Colic lymph node (tissue), 1 donor: ENCODE measurements around the gene TIGAR.

DNA sequence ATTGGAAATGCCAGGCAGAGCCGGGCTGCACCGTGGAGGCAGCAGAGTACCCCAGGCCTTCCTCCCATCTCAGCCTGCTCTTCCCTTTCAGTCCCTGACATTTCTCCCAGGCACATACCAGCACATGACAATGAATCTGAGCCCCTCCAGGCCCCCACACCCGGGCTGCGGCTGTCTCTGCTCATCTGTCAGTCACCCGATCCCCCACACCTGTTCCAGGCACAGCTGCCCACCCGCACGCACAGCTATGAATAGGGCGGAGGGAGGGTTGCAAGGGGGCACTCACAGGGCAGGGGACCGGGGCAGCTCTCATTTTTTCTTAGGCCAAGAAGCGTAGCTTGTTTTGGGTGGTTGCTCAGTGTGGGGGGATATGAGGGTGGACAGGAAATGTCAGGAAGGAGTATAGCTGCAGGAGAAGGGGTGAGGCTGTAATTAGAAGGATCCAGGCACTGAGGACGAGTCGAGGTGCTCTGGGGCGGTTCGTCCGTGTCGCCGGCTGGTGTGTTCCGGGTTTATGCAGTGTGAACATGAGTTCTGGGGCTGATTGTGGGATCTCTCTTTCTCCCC, 43.6 kb upstream of the TSPAN9 start:
- PRO-cap, result no peak

GRCh38 chr12:3041564-3041978, 35.6 kb upstream of the TSPAN9 start:
- PRO-cap, result no peak

DNA sequence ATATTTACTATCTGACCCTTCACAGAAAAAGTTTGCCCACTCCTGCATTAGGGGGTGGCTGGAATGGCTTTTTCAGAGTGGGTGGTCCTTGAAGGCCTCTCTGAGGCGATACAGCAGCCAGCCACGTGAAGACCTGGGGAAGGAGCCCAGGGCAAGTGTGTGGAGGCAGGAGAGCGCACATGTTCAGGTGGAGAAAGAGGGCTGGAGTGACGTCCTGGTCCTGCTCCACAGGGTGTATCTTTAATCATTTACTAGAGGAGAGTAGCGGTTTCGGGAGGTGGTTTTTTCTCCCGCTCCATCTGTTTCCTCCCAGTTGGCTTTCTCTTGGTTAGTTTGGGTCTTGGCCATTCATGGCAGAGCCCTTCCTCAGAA, 27.7 kb upstream of the TSPAN9 start:
- PRO-cap, result no peak

- PRO-cap, result no peak
These were observed 55.8 kb downstream of the TSPAN9 start for GRCh38 chr12:3133103-3133311.

DNA sequence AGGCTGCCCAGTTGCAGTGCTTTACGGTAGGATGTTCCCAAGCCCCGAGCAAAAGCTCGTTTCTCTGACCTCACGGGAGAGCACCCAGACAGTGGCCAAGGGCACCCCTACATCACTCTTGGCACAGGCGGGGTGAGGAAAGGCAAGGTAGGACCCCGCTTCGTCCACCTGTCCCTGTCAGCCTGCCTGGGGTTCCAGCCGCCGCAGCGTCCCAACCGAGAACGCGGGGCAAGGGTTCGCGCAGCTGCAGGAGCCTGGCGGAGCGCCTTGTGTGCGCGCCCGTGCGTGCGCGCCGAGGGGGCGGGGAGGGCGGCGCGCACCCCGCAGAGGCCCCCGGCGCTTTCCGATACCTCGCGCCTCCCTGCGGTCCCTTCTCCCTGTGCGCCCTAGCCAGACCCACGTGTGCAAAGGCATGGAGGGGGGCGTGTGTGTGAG, 122.3 kb downstream of the TSPAN9 start:
- PRO-cap, result no peak

GRCh38 chr12:3218860-3219536, 141.8 kb downstream of the TSPAN9 start:
- PRO-cap, result no peak

DNA sequence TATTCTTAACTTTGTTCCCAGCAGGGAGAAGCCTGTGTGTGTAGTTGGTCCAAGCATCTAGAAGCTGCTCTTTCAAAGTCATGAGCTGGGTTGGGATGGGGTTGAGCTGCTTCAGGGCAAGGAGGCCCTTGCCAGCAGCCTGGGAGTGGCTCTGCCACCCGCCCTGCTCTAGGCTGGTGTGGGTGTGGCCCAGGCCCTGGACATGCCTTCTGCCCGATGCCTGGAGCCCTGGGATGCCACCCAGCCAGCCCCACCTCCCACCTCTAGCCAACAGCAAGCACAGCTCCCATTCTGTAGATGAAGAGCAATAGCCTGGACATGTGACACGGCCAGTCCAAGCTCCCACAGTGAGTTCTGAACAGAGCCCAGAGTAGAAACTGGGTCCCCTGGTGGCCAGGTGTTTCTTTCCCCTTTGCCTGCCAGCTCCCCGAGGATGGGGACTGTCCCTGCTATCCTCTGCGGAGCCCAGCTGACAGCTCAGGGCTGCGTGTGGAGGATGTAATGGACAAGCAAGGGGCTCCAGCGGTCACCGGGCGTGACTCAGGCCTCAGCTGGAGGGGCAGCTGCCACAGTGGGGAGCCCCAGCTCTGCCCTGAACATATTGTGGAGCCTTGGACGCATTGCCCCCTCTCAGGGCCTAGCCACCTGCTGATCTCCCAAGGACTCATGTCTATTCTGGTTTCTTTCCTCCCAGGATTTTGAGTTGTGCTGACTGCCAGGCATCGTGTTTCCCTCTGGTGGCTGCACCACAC, 165.1 kb downstream of the TSPAN9 start:
- PRO-cap, result no peak

DNA sequence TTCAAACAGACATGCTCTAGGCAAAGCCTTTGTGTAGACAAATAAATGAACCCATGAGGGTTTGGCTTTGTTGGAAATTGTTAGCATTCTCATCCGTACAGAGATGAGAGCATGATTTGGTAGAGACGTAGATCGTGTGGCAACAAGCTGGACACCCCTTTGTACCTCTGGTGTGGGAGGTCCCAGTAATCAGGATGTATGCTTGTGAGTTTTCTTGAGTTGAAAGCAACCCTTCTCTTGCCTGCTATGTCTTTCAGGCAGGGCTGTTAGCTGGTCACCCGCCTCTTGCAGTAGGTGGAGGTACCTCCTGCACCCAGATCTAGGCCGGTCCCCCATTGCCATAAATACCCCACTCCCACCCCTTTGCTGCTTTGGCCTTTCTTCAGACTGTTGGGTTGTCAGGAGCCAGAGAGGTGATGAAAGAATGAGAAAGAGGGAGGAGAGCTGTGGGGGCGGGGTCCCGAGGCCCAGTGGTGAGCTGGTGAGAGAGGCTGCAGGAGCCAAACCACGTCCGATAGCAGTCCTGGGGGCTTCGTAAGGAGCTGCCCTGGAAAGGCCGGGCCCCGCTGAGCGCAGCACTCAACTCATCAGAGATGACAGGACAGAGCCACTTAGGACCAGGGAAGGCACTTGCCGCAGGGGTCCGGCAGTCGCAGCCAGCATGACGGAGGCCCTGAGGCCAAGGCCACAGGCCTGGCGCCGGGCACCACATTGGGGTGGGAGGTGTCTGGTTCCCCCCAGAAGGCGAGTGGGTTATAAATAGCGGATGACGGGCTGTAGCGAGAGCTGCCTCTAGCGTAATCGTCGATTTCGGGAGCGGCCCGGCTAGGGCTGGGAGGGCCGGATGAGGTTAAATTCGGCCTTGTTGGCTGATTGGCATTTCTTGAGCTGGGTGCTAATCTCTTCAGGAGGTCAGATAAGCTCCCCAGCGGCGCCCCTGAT, 178.8 kb downstream of the TSPAN9 start:
- PRO-cap, result no peak

GRCh38 chr12:3317781-3318166, 173.2 kb upstream of the PRMT8 start:
- PRO-cap, result unidirectional peak, plus-strand start at chr12:3318030

DNA sequence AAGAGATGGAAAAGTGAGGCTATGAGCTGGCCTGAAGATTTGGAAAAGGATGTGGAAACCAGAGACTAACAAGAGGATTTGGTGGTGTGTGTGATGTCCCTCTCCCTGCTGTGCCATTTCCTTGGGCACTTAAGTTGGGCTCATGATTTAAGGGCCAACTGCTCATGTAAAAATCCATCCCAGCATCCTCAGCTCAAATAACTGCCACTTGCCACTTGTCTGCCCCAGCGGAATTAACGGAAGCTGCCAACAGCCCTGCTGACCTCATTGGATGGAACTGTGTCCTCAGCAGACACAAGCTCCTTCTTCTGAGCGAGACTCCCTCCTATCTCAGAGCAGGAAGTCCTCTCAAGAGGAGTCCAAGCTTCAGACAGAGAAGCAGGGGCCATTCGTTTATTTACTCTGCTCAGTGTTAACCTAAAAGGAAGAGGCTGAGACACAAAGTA, 29.7 kb upstream of the PRMT8 start:
- PRO-cap, result no peak

DNA sequence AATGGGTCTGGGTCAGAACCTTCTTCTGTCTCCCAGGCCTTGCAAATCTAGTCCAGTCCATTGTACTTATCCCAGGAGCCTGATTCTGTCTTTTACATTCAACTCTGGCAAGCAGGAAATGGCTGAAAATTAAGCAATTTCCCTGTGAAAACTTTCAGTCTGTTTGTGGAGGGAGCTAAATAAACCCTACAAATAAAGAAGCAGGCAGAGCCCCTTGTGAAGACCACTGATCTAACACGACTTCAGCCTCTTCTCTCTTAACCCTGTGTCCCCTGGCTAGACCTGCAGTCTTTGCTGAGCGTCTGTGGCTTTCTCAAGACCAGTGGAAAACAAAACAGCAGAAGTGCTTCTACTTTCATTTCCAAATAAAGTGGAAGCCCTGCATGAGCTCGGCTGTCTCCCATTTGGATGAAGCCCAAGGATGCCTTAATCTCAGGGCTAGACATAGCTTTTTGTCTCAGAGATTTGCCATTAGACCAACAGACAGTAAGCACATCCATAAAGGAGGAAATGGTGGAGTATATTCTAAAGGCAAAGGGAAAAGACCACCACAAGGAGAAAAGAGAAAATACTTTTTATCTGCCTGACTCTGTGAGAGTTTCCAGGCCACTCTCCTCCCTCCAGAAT, 48.2 kb downstream of the CRACR2A start:
- PRO-cap, result no peak

DNA sequence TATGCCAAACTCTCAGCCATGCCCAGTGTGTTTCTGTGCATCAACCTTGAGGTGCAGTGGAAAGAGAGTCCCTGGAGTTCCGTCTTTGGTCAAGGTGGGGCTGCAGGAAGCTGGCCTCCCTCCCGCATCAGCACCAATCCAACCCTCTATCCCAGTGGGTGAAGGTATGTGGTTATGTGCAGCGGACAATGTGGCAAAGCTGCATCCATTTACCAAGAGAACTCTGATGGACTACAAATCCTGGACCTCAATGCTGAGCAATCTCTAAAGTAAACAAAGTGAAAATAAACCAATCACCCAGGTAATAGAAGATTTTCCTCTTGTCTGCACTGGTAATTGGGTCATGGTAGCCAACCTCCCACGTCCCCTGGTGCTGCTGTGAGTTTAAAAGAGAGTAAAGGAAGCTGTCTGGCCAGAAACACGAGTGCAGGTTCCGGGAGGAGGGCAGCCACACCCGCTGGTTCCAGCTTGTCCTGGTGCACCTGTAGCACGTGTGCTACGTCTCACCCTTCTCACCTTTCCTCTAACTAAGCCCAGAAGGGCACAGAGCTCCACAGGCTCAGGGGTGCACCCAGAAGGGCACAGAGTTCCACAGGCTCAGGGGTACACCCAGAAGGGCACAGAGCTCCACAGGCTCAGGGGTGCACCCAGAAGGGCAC, 5.5 kb downstream of the CRACR2A start:
- PRO-cap, result bidirectional peak, plus-strand start at position 415 of the sequence, minus-strand start at position 225 of the sequence

GRCh38 chr12:3885470-3885799, 12.2 kb upstream of the PARP11 start:
- PRO-cap, result no peak

DNA sequence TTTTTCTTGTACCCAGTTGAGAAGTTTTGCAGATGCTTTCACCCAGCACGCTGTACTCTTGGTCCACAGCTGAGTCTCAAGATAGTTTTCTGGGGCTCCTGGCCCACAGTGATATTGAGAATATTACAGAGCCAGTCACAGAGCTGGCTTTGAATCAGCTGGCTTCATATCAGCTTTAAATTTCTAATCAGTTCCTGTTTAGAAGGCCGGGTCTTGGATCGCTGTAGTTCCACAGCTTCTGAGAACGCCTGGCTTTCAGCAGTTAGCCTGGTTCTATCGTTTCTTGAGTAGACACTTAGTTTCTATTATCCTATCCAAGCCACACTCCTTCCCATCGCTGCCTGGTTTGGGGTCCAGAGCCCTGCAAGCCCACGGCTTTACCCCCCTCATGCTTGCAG, 32.5 kb upstream of the PARP11 start:
- PRO-cap, result bidirectional peak, plus-strand start at position 204 of the sequence, minus-strand start at position 78 of the sequence

- PRO-cap, result no peak
These were observed 142.3 kb upstream of the PARP11 start for GRCh38 chr12:4015394-4015932.

- PRO-cap, result no peak
These were observed 69.7 kb upstream of the CCND2 start for GRCh38 chr12:4203883-4204318.

GRCh38 chr12:4300725-4301372, 20.2 kb upstream of the TIGAR start:
- PRO-cap, result no peak

- PRO-cap, result no peak
These were observed 16.9 kb upstream of the TIGAR start for GRCh38 chr12:4303676-4304889.

DNA sequence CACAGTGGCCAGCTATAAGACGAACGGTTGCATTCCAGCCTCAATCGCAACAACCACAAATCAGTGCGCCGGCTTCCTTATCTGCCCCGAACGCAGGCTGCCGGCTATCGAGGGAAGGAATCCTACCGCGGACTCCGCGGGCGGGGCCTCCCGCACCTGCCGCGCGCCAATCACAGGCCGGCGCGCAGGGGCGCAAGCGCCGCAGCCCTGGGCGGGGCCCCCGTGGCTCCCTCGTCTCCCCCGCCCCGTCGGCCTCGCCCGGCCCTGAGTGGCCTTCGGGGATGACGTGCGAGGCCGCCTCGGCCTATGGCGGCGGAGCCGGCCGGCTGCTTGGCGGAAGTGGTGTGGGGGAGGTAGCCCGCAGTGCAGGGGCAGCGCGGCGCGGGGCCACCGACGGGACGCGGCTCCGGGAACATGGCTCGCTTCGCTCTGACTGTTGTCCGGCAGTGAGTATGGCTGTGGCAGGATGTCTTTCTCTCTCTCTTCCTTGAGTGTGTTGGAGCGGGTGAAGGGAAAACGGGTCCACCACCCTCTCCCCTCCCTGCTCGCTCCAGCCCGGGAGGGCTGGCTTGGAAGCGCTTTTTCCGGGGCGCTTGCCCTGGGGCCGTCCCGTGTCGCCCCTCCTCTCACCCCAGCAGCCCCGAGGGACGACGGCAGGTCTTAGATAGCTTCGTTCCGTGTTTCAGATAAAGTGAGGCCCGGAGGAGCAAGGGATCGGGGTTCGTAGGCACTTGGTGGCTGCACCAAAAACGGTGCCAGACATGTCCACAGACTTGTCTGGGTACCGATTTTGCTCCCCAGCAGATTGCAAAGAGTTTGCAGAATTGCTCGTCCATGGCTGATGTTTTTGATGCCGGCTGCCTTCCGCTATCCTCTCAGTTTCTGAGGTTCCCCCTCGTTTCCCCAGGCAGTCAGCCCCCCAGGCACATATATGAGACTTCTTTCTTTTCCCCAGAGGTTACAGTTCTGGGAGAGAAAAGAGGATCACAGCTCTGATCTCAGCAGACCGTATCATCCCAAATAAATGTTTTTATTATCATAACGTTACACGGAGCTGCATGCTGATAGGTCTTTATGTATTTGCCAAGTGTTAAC, at the start of gene TIGAR:
Gene TIGAR, plus strand, starts transcription at position 356 of the 1,095 bp plus-strand sequence.
- PRO-cap, result bidirectional peak, plus-strand start at position 363 of the sequence, minus-strand start at position 92 of the sequence

GRCh38 chr12:4477143-4477497, 31.5 kb upstream of the FGF6 start:
- PRO-cap, result no peak